Omental fat pad (tissue), 4 donors: Measurements from ENCODE around the genes PPP1R2 and SLC51A.

DNA sequence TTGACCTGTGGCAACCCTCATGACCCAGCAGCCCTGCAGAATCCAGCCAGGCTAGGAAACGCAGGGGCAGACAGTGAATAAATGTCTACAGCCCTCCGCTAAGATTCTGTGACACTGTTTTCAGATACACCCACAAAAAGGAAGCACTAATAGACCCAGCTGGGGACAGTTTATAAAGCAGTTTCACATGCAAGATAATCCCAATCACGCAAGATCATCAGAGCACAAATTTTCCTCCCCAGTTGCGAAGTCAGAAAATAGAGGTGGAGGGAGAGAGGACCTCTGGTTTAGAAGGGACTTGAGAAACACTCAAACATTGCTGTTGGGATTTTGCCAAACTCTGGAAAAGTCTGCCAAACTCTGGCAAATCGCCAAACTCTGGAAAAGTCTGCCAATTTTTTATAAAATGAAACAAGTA, 66.2 kb downstream of the XXYLT1 start:
- PRO-cap, result no peak
- RAMPAGE, long total RNA, 4 experiments, result no peak in any of the 4 experiments

DNA sequence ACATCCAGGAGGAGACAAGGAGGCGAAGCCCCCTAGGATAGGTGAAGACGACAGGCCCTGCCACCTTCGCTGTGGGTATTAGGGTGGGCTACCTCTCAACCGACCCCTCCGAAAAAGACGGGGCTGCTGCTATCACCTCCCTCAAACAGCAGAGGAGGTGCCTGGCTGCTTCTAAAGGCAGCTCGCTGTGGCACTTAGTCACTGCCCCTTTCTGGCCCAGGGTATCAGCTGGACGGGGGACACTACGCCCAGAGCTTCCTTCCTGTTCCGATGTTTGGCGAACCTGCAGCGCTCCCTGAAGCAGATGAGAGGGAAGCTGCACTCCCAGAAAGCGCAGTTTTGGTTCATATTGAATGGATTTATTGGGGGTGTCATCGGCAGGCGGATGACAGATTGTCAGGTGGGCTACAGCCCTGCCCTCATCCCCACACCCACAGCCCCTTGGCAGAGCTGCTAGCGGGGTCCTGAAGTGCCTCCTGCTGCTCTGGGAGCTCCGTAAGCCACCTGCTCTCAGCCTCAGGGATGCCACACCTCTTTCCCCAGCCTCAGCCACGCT, 10.3 kb downstream of the XXYLT1 start:
- PRO-cap, result no peak
- RAMPAGE, long total RNA, 4 experiments, result no peak in any of the 4 experiments

DNA sequence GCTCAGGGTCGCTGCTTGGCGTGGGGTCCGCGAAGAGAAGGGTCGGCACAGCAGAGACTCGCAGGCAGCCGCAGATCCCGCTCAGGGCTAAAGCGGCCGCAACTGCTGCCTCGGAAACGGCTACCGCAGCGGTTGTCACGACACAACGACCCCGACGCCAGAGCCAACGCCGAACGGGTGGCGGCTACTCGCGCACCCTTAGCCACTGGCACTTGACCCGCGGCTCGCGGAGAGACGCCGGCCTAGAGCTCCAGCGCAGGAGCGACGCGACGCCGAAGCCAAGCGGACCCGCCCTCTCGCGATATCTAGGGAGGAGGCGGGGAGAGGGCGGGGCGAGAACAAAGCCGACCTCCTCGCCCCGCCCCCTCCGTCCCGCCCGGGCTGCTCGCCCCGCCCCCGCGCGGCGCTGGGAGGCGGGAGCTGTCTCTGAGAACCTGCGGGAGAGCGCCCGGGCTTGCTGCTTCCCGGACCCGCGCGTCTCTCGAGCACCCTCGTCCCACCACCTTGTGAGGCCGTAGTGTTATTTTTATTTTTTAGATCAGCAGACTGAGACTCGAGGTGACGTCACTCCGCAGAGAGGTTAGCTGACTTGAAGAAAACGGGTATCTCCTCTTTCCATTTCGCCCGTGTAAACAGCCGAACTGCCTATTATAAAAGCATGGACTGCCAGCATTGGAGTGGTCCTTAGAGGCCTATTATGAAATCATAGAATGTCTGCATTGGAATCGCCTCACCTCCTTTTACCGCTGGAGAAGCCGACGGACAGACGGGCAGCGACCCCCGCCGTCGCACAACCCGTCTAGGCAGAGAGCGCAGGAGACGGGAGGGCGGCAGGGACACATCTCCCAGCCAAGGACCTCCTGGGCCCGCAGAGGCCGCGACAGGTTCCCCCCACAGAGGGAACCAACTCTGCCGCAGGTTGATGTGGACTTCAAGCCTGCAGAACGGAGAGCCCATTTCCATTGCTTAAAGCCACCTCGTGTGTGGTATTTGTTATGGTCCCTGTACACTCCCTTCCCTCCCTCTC, at the start of gene PPP1R2:
Gene PPP1R2, minus strand, starts transcription at position 279 of the 1,027 bp plus-strand sequence.
- PRO-cap, result no peak
- RAMPAGE, long total RNA, 4 experiments, result start-site peak on the minus strand in 4 of 4 experiments, centred at positions 236 to 252 of the sequence, 228 to 1,493 reads per replicate

DNA sequence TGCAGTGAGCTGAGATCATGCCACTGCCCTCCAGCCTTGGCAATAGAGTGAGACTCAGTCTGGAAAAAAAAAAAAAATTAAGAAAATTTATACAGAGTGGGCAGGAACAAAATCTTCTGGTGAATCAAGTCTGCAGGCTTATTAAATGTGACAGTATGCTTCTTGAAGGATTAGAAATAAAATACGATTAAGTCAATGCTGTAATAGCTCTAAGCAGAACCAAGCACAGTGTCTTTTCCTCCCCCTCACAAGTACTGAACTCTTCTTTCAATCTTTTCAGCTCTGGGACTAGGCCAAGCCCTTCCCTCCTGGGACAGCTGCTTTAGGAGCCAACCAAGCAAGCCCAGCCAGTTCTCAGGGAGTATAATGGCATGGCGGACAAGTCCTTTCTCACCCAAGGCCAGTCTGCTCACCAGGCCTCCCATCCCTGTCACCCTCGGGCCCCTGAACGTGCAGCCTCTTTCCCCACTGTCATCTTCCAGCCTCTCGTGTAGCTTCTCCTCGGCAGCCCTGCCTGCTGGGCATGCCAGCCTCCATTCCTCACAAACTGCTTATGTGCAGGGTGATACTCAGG, 8.3 kb upstream of the PPP1R2 start:
- PRO-cap, result no peak
- RAMPAGE, long total RNA, 4 experiments, result no peak in any of the 4 experiments

DNA sequence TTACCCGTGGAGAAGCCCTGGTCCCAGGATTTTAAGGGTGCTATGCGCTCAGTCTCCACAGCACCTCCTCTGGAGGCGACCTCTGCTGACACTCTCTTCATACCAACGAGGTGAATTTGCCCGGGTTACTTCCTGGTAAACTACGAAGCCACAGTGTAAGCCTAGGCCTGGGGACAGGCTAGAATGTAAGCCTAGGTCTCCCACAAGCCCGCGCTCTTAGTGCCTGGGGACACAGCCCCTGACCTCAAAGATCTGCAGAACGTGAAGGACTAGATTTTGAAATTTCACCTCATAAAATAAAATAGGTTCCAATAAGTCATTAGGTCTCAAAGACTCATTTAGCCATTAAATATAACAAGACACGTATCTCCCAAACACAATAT, 686 bp downstream of the APOD start:
- PRO-cap, result no peak
- RAMPAGE, long total RNA, 4 experiments, result no peak in any of the 4 experiments

DNA sequence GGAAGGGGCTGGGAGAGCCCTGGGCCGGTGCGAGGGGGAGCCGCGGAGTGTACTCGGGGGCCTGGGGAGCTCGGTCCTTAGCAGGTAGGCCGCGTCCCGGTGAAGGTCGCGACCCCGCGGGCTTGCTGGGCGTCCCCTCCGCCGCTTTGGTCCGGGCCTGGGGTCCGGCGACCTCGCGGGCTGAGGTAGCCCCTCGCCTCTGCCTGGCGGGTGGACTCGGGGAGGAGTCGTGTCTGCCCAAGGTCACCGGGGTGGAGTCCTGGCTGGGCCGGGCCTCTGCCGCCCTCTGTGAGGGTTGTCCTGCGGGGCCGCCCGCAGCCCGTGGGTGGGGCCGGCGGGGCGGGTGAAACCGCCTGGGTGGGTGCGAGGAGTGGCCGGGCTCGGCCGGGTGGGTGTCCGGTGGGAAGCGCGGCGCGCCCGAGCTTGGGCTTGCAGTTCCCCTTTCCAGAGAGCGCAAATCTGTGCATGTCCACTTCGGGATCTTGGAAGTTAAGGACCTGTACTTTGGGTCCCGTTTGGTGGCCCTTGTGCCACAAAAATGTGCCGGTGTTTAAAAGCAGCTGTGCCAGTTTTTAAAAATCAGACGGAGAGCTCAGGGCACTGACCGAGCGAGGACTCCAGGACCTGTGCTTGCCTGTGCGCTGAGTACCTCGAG, 62.4 kb upstream of the MUC20 start:
- PRO-cap, result no peak
- RAMPAGE, long total RNA, 4 experiments, result no peak in any of the 4 experiments

DNA sequence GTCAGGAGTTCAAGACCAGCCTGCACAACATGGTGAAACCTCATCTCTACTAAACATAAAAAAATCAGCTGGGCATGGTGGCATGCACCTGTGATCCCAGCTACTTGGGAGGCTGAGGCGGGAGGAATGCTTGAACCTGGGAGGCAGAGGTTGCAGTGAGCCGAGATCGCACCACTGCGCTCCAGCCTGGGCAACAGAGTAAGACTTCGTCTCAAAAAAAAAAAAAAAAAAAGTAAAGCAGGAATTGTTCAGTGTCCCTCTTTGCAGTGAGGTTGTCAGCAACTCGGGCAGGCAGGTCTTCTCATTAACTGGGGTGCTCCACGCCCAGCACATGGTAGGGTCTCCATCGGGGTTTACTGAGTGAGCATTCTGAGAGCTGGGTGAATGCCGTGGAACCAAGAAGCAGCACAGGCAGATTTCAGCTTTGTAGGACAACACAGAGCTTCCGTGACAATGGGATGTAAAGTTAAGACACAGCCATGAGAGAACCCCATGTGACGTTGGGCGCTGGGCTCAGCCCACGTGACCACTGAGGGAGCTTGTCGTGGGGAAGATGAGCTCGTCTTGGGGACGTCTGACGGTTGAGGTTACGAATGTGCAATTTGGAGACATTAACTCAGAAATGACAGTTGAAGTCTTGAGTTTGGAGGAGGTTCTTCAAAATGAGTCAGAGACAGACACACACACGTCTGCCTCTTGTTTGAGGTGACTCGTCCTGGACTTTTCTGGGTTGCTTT, 51.6 kb upstream of the MUC20 start:
- PRO-cap, result no peak
- RAMPAGE, long total RNA, 4 experiments, result no peak in any of the 4 experiments

DNA sequence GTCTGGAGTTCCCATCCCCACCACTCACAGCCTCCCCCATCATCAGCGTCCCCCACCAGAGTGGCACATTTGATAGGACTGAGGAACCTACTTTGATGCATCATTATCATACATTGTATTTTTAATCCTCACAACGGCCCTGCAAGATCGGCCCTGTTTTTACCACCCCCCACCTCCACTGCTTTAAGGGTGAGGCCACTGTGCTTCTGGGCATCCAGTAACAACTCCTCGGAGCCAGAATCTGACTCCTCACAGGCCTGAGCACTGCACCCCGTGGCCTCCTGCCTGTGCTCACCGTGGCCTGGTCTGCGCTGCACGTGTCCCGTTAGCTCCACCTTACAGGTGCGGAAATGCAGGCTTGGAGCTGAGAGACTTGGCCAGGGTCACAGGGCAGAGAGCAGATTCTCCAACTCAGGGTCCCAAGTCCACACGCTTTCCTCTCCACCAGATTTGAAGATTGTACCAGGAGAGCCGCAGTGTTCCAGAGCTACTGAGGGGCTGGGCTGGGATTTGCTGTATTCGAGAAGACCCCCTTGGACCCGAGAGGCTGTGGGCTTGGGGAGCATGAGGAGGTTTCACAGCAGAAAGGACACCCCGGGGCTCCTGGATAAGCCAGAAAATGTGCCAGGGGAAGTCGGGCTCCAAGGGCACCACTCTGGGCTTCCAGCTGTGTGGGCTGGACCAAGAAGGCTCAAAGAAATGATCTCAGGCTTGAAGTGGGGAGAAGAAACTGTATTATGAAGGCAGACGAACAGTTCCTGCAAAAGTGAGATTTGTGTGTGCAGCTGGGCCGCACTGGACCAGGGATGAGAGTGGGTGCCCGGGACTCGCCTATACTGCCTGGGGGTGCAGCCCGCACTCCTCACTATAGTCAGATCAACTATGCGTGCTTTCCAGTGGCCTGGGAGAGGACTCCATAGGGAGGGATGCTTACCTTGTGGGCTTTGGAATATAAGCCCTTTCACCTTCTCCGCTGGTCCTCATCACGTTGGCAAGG, 1.6 kb downstream of the MUC20 start:
- PRO-cap, result no peak
- RAMPAGE, long total RNA, 4 experiments, result no peak in any of the 4 experiments

GRCh38 chr3:195806053-195806871, 5.5 kb downstream of the MUC4 start:
- PRO-cap, result no peak
- RAMPAGE, long total RNA, 4 experiments, result no peak in any of the 4 experiments

DNA sequence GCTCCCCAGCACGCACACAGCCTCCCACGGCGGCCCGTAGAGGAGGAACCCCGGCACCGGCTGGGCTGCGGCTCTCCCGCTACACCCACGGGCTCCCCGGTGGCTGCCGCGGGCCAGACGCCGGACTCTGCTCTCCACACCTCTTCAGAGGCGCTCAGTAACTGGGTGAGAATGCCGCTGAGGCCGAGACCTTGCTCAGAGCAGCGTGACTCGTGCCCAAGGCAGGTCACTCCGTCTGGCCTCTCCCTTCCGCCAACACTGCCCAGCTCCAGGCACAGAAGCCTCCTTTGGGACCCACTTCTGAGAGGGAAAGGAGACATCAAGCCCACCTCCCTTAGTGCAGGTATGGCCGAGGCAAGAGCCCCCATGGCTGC, 34.3 kb downstream of the TNK2 start:
- PRO-cap, result no peak
- RAMPAGE, long total RNA, 4 experiments, result no peak in any of the 4 experiments

- PRO-cap, result no peak
- RAMPAGE, long total RNA, 4 experiments, result no peak in any of the 4 experiments
Observed at GRCh38 chr3:195891401-195892016, 16.8 kb downstream of the TNK2 start.

GRCh38 chr3:195942718-195943244, 34.4 kb upstream of the TNK2 start:
- PRO-cap, result no peak
- RAMPAGE, long total RNA, 4 experiments, result start-site peak on the minus strand in 1 of 4 experiments, at chr3:195942756-195943461 at its widest, 7 reads per replicate

- PRO-cap, result no peak
- RAMPAGE, long total RNA, 4 experiments, result no peak in any of the 4 experiments
Observed at GRCh38 chr3:195970102-195970725, 61.9 kb upstream of the TNK2 start.

DNA sequence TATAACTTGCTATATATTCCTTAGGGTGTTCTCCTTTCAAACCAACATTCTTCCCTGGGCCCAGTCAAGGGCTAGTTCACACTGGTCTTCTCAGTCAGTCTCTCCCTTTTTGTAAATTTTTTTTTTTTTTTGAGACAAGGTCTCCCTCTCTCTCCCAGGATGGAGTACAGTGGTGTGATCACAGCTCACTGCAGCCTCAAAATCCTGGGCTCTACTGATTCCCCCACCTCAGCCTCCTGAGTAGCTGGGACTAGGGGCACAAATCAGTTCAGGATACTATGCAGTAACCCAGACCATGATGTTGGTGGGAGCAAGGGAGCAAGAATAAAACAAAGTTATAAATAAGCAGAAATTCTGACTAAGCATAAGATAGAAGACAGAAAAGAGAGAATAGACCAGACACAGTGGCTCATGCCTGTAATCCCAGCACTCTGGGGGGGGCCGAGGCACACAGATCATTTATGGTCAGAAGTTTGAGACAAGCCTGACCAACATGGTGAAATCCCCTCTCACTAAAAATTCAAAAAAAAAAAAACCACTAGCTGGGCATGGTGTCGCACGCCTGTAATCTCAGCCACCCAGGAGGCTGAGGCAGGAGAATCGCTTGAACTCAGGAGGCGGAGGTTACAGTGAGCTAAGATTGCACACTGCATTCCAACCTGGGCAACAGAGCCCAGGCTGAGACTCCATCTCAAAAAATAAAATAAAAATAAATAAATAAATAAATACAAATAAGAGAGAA, 6.3 kb downstream of the TFRC start:
- PRO-cap, result no peak
- RAMPAGE, long total RNA, 4 experiments, result no peak in any of the 4 experiments

GRCh38 chr3:196080902-196081966, 656 bp downstream of the TFRC start:
- PRO-cap, result no peak
- RAMPAGE, long total RNA, 4 experiments, result no peak in any of the 4 experiments

DNA sequence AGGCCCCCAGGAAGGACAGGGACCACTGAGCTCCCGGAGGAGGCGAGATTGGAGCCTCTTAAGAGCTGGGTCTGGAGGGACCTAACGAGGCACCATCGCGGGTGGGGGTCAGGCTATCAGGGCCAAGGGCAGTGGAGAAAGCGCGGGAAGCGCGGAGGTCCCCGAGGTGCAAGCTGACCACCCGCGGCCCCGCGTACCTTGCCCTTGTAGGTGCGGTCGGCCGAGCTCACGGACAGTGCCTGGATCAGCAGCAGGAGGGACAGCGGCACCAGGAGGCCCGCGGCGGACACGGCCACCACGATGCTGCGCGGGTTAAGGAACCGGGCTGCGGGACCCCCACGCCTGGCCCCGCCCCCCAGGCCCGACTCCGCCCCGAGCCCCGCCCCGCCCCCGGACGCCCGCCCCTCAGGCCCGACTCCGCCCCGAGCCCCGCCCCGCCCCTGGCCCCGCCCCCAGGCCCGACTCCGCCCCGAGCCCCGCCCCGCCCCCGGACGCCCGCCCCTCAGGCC, 3.9 kb downstream of the ZDHHC19 start:
- PRO-cap, result no peak
- RAMPAGE, long total RNA, 4 experiments, result start-site peak on the minus strand in 1 of 4 experiments, centred at position 305 of the sequence, 15 reads per replicate

DNA sequence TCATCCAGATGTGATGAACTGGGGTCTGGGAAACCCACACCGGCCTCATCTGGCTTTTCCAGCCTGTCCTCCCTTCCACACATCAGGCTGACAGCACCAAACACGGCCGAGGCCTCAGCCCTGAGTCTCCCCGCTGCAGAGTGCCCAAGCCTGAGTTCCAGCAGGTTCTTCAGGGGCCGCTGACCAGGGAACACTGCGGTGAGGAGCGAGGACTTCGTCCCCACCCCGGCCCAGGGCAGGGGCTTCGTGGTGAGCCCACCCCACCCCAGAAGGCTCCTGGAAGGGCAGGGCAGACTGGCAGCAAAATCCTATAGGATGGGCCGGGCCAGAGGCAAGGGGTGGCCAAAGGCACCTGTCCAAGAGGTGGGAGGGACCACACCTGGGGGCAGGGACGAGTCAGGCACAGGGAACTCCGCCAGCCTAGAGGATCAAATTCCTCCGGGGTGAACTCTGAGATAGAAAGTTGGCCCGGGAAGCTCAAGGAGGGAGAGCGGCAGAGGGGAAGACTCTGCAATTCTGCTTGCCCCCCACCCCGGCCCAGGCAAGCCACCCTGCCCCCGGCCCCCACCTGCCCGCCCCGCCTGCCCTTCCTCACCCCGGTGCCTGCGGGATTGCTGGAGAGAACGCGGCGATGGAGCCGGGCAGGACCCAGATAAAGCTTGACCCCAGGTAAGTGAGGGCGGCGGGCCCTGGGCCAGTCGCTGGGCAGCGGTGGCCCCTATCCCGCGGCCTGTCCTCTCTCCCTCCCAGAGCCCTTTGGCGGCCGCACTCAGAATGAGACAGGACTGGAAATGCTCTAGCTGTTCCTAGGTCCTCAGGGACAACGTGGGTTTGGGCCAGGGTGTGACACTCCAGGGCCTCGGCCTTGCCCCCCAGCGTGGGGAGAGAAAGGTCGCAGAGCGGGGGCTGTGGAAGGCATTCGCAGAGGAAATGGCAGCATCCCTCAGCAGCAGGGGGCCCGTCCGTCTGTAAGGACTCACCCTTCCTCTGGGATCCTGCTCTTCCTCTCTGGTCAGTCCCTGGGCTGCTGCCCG, at the start of gene SLC51A:
Gene SLC51A, plus strand, starts transcription at position 453 of the 1,034 bp plus-strand sequence.
- PRO-cap, result no peak
- RAMPAGE, long total RNA, 4 experiments, result no peak in any of the 4 experiments

DNA sequence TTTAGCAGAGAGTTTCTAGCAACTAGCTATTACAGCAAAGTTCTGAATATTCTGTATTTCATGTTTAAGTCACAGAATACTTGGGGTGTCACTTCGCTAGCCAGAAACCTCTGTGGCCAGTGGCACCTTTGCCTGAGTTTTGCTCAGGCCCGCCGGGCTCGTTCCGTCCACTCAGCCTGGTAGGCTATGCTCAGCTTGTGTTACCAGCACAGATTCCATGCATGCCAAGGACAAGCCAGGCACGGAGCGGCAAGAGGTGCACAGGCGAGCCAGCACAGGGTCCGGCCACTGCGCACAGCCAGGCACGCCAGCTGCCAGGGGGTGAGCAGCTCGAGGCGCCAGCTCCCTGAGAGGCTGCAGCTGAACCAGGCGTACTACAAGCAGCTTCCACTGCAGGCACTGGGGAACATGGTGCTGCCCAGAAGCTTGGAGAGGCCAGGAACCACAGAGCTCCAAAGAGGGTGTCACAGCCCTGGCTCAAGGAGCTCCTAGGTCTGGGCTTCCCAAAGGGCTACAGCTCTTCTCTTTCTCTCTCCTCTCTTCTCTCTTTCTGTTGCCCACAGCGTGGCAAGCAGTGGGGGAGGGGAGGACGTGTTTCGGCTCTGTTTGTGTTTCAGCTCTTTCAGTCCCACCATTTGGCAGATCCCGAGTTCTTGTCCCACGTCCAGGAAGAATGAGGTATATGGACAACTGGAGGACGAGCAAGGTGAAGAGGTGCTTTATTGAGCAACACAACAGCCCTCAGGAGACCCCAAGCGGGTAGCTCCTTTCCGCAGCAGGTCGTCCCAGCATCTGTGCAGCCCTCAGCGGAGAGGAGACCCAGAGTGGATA, 14.6 kb downstream of the PCYT1A start:
- PRO-cap, result no peak
- RAMPAGE, long total RNA, 4 experiments, result no peak in any of the 4 experiments

GRCh38 chr3:196624282-196624833, 15.1 kb upstream of the NRROS start:
- PRO-cap, result no peak
- RAMPAGE, long total RNA, 4 experiments, result no peak in any of the 4 experiments

GRCh38 chr3:196633713-196634680, 5.5 kb upstream of the NRROS start:
- PRO-cap, result no peak
- RAMPAGE, long total RNA, 4 experiments, result no peak in any of the 4 experiments